Metastatic Pancreatic Carcinoma in the Ovary (tissue), 1 donor: ENCODE measurements around a stretch of chr20.

DNA sequence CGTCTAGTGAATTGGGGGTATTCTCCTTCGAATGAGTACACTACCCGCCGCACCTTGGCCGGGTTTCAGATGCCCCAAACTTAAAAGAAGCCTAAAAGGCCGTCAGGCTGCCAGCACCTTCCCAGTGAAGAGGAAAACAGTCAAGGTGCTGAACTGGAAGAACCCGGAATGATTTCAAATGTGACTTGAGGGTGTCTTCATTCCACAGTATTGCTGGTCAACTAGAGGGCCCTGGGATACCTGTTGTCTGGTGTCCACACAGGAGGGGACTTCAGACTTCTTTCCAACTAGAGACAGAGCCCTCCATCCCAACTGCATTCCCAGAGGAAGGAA, 446 bp upstream of the SAMHD1 start:
- PRO-cap: no peak

GRCh38 chr20:37094979-37095423, 796 bp downstream of the RBL1 start:
- PRO-cap: no peak

- PRO-cap: no peak
These were observed 41.0 kb downstream of the GHRH start for GRCh38 chr20:37220435-37221126.

DNA sequence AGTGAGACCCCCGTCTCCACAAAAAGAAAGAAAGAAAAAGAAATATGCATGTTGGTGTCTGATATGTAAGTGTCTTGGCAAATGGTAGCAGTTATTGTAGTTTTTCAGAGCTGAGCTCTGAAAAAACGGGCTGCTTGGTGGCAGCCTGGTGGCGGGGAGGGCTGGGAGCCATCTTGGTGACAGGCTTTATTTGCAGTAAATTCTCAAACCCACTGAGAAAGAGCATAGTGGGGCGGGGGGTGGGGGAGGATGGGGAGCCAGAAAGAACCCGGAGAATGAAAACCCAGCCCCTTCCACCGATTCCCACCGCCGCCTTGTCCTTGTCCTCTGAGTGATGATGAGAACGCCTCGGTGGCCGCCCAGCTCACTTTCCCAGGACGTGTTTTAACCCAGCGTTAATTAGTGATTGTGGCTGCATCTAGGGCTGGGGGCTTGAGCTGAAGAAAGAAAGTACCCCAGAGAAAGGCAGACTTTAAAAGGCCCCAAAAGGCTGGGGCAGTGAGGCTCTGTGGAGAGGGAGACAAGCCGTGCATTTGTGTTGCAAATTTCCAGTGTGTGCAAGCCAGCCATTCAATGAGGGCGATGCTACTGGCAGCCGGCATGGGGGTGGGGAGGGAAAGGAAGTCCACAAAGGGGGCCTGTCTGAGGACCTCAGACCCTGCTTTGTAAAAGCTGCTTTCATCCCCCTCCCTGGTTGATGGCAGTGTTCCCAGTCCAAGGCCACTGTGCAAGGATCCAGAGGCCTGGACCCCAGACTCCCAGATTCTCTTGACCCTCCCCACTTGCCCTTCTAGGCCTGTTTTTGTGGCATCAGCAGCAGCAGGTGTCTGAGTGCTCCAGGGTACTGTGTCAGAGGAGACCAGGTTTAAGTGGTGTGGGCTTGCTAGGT, 6.2 kb upstream of the GHRH start:
- PRO-cap: no peak

- PRO-cap: no peak
These were observed 51.6 kb downstream of the SRC start for GRCh38 chr20:37397575-37397975.

DNA sequence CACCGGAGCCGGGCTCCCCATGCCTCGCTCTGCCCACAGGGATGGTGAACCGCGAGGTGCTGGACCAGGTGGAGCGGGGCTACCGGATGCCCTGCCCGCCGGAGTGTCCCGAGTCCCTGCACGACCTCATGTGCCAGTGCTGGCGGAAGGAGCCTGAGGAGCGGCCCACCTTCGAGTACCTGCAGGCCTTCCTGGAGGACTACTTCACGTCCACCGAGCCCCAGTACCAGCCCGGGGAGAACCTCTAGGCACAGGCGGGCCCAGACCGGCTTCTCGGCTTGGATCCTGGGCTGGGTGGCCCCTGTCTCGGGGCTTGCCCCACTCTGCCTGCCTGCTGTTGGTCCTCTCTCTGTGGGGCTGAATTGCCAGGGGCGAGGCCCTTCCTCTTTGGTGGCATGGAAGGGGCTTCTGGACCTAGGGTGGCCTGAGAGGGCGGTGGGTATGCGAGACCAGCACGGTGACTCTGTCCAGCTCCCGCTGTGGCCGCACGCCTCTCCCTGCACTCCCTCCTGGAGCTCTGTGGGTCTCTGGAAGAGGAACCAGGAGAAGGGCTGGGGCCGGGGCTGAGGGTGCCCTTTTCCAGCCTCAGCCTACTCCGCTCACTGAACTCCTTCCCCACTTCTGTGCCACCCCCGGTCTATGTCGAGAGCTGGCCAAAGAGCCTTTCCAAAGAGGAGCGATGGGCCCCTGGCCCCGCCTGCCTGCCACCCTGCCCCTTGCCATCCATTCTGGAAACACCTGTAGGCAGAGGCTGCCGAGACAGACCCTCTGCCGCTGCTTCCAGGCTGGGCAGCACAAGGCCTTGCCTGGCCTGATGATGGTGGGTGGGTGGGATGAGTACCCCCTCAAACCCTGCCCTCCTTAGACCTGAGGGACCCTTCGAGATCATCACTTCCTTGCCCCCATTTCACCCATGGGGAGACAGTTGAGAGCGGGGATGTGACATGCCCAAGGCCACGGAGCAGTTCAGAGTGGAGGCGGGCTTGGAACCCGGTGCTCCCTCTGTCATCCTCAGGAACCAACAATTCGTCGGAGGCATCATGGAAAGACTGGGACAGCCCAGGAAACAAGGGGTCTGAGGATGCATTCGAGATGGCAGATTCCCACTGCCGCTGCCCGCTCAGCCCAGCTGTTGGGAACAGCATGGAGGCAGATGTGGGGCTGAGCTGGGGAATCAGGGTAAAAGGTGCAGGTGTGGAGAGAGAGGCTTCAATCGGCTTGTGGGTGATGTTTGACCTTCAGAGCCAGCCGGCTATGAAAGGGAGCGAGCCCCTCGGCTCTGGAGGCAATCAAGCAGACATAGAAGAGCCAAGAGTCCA, 57.7 kb downstream of the SRC start:
- PRO-cap: no peak

DNA sequence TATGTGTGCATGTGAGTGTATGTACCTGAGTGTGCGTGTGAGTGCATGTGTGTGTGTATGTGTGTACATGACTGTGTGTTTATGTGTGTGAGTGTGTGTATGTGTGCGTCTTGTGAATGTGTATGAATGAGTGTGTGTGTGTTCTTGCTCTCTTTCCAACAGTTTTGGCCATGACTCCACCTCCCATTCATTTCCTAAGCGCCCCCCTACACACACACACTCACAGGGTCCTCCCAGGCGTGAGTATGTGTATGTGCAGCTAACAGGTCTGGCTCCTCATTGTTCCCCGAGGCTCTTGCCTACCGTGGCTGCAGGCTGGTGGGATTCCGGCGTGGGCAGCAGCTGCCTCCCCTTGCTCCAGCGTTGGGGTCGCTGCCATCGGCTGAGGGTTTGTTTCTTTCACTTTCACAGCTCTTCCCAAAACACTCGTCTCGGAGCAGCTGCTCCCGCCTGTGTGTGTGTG, 66.3 kb downstream of the SRC start:
- PRO-cap: no peak

- PRO-cap: no peak
These were observed 84.2 kb upstream of the NNAT start for GRCh38 chr20:37436854-37437324.

- PRO-cap: no peak
These were observed 17.1 kb downstream of the CTNNBL1 start for GRCh38 chr20:37710838-37711487.

DNA sequence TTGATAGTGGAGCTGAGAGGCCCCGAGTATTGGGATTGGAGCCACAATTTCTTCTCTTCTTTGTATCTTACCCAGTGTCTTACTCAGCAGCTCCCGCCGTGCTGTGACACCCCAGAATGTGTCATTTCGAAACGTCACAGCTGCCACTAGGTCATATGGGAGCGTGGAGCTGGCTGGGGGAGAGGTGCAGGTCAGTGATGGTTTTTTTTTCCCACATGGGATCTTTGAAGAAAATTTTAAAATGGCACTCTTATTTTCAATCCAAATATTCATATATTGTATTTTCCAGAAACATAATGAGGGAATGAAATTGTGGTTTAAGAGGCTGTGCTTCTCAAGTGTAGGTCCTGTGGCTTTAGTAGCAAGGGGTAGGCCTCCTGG, 50.2 kb downstream of the RPRD1B start:
- PRO-cap: no peak

DNA sequence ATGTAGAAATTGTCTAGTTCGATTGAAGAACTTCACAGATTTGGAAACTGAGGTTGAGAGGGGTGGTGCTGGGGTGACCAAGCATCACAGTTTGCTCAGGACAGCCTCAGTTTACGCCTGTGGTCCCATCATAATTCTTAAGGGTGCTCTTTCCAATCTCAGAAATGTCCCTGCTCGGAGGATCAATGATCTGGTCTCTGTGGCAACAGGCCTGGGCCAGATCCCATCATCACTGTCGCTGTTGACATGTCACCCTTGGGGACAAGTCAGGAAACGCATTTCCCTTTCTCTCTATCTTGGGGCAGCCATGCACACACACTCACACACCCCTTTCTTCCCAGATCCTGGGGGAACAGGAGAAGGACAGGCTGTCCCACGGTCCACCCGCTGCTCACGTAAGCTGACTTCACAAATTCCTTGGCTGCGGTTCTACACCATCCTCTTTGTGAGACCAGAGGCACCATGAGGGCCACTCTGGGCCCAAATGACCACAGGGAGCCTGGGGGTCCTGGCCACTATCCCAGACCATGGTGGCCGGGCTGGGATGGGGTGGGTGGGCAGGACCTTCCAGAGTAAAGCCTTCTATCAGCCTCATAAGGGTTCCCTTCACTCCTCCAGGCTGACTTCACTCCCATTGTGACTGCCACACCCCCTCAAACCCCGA, 7.0 kb downstream of the TGM2 start:
- PRO-cap: no peak

- PRO-cap: no peak
These were observed 43.9 kb upstream of the TGM2 start for GRCh38 chr20:38208945-38209337.

DNA sequence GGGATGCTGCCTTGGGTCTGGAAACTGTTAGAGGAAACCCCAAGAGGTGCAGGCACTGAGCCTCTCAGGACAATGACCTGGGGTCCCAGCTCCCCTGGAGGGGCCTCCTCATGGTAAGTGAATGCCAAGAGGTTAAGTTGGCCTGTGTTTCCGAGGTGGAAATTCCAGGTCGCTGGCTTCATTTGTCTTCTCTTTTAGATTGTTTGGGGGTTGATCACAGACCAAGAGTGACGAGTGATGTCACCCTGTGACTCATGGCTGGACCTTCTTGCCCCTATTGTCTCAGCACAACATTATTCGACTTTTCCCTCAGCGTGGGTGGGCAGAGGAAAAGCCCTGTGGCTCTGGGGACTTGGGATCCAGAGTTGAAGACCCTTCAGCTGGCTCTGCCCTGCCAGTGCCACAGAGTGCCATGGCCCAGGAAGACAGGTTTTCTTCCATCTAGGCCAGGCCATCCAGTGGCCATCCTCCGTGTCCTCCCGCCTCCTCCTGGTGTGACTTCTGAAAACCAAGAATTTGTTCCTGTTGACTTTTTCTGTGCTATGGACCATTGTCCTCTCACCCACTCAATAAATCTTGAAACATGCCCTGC, 22.2 kb upstream of the RALGAPB start:
- PRO-cap: no peak

- PRO-cap: no peak
These were observed 19.1 kb downstream of the ACTR5 start for GRCh38 chr20:38767260-38767824.

DNA sequence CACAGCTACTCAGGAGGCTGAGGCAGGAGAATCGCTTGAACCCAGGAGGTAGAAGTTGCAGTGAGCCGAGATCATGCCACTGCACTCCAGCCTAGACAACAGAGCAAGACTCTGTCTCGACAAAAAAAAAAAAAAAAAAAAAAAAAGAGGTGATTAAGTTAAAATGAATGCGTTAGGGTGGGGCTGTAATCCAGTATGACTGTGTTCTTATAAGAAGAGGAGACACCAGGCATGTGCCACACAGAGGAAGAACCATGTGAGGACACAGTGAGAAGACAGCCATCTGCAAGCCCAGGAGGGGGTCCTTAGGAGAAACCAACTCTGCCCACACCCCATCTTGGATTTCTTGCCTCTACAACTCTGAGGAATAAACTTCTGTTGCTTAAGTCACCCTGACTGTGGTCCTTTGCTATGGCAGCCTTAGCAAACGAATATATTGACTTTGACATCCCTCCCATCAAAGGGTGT, 16.0 kb upstream of the PPP1R16B start:
- PRO-cap: no peak

DNA sequence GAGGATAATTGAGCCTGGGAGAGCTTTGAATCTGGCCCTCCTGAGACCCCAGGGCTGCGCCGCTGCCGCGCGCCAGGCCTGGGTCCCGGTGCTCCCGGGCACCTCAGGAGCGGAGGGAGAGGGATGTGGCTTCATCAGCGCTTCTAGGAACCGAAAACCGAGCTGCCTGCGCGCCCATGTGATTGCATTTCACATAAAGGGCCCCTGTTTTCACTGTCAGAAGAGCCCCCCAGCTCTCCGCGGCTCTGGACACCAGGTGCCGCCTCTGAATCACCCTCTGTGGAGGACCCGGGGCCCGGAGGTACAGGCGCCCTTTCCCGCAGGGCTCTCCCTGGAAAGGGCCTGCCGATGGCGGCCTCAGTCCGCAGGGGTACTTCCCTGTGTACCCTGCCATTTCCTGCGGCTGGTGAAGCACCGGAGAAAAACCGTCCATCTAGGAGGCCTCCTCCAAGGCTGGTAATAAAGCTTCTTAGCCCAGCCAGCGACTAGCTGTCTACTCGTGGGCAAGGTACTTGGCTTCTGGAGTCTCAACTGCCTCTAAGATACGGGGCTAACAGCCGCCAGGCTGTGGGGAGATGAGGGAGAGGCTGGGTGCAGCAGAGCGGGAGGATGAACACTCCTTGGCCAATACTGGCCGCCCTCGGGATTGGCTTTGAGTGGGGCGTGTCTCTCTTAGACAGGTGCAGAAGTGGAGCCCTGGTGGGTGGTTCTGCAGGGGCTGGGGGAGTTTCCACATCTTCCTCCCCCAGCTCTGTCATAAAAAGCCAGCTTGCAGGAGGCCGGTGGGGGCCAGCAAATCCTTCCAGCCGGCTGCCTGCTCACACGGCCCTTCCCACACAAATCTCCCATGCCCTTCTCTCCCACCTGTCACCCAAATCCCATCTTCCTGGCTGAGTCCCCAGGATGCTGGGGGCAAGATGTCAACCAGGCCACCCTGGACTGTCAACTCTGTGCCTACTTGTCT, 1.6 kb downstream of the PPP1R16B start:
- PRO-cap: no peak

DNA sequence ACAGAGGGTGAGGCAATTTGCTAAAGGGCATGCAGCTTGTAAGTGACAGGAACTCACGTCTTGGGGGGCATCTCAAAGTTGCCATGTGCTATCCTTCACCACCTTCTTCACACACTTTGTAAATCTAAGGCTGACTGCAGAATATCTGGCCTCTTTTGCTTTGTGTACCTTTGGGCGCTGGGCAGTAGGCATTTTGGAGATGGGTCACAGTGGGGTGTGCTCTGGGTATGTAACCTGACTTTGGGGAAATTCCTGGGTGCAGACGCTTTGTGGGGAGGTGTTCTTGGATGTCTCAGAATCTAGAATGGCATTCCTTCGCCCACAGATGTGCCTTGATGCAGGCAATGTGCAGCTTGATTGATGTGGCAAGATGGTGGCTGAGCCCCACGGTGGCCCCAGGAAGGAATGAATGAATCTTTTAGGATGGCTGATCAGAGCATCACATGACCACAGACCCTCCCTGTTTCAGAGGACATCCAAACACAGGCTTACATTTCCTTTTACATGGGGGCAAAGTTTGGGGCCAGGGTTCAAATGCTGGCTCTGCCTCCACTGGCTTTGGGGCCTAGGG, 5.4 kb downstream of the PPP1R16B start:
- PRO-cap: no peak

GRCh38 chr20:38835516-38836032, 30.1 kb downstream of the PPP1R16B start:
- PRO-cap: no peak

- PRO-cap: no peak
These were observed 53.1 kb upstream of the FAM83D start for GRCh38 chr20:38873033-38873628.

- PRO-cap: no peak
These were observed 44.7 kb upstream of the FAM83D start for GRCh38 chr20:38881416-38881921.